Frontal cortex (tissue), 2 donors: ENCODE measurements around a stretch of chr13.

DNA sequence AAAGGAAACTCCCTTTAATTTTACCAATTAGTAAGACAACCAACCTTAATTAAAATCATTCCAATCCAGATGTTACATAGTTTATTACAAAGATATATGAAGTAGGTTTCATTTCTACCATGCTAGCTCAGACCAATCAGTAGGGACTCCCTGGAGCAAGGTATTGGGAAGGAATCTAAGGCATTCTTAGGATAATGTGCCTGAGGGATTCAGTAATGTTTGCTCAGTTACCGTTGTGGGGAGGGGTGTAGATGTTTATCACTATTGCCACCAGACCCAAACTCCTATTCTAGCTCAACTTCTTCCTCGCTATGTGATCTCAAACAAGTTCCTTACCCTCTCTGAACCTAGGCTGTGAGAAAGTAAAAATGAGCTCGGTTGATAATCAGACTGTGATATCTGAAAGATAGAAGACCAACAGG lies 8.9 kb downstream of the UBL3 start:
- RAMPAGE, long total RNA = no peak

GRCh38 chr13:29850782-29850971 lies 260 bp upstream of the UBL3 start:
- RAMPAGE, long total RNA = no peak

DNA sequence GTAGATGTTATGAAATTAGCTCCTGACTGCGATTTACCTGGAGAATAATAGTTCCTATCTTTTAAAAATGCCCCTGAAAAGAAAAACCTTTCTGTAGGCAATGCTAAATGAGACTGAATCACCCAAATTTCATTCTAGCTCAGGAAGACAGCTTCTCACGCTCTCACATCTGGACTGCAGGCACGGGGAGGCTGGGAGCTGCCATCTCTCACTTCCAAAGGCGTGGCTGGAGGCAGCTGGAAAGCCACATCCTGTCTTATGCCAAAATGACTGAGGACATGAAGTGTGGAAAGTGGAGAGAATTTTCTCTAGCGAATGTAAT lies 58.0 kb upstream of the UBL3 start:
- RAMPAGE, long total RNA = no peak

- RAMPAGE, long total RNA = no peak
These were observed 164.5 kb downstream of the KATNAL1 start for GRCh38 chr13:30142792-30143302.

GRCh38 chr13:30154256-30154417 lies 153.2 kb downstream of the KATNAL1 start:
- RAMPAGE, long total RNA = no peak

GRCh38 chr13:30313238-30313688 lies 5.9 kb upstream of the KATNAL1 start:
- RAMPAGE, long total RNA = no peak

GRCh38 chr13:30396380-30397176 lies 25.7 kb upstream of the UBE2L5 start:
- RAMPAGE, long total RNA = no peak

DNA sequence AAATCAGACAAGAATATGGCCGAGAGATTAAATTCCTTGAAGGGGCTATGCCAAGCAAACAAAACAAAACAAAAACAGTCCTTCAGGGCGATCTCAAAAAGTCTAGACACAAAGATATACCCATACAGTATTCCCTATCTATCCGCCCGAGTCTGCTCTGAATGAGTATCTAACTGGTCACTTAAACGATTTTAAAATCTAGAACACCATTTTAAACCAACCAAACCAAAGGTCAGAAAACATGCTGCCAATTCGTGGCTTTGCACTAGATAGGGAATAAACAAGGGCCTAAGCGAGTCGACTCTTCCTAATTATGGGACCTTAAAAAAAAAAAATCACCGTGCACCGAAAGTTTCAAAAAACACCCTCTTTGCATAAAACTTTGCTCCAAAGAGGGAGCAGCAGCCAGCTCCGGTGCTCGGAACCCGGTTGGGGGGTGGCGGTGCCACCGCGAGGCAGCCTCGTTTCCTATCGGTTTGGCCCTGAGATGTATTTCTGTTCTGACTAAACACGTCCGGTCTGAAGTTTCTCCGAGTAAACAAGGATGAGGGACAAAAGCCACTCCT lies 1.8 kb downstream of the HMGB1 start:
- RAMPAGE, long total RNA = no peak

- RAMPAGE, long total RNA = no peak
These were observed 2.0 kb upstream of the USPL1 start for GRCh38 chr13:30615429-30616396.

GRCh38 chr13:30616813-30617466 lies 780 bp upstream of the USPL1 start:
- RAMPAGE, long total RNA = no peak

GRCh38 chr13:30617467-30617638 lies 367 bp upstream of the USPL1 start:
- RAMPAGE, long total RNA = no peak

GRCh38 chr13:30859042-30859769 lies 46.9 kb upstream of the MEDAG start:
- RAMPAGE, long total RNA = no peak

DNA sequence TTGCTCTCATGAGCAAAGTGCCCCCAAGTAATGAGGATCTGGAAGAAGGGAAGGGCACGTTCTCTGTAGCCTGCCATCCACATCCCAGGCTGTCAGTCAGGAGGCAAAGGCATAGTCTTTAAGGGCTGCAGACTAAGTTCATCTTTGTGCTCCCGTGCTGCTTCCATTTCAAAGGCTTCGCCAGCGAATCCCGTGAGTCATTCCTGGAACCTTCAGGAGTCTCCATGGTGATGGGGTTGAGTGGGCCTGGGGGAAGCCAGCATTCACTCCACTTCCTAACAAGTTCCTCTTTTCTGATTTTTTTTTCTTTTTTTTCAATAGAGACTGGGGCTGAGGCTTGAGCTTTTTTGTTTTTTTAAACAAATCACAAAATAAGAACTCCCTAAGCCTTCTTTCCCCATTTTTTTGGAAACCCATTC lies 33.0 kb upstream of the MEDAG start:
- RAMPAGE, long total RNA = no peak

DNA sequence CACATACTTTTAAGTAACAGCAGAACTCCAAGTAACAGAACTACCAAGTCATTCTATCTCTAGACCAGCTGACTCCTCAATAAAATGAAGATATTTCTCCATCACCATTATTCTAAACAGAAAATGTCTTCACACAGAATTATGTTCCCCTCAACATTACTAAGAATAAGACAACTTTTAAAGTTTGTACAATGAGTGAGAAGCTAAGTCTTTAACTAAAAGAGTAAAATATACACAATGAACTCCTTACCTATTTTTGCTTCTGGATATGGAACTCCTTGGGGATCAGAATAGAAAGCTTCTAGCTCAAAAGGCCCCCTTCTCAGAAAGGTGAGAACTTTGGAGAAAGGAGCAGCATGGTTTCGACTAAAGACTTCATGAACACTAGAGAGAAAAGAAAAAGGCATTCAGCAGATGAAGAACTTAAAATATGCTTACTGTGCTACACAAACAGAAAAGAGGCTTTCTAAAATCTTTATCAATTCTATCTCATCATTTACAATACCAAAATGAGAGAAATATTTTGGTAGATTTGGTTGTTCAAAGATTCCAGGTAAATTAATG lies 13.9 kb downstream of the HSPH1 start:
- RAMPAGE, long total RNA = no peak

DNA sequence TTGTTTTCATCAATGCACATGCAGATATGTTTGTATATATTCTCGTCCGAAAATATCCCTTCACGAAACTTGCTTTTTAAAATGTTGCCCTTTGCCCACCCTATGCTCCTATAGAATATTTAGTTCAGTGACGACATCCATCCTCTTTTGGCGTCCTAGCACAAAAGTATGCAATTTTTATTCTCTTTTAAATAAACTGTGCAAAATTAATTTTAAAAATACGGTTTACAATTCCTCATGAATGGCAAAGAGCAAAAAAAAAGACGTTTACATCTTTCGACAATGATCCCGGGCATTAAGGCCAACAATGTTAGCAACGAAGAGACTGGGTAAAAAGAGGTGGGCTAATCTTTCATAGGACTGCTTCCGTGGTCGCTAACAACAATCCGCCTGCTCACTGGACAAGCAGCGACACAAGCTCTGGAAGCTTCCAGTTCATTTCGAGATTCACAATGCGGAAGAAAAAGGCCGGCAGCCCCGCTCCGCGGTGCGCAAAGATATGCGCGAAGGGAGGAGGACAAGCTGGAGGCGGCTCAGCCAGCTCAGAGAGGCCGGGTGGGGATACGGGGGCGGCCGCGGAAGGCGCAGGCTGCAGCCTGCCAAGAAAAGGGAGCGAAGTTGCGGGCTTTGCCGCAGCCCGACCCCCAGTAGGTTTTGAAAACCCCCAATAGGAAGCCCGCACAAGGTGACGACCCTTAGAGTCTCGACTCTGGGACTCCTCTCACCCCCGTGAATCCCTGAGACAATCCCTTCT lies 995 bp downstream of the HSPH1 start:
- RAMPAGE, long total RNA = no peak

DNA sequence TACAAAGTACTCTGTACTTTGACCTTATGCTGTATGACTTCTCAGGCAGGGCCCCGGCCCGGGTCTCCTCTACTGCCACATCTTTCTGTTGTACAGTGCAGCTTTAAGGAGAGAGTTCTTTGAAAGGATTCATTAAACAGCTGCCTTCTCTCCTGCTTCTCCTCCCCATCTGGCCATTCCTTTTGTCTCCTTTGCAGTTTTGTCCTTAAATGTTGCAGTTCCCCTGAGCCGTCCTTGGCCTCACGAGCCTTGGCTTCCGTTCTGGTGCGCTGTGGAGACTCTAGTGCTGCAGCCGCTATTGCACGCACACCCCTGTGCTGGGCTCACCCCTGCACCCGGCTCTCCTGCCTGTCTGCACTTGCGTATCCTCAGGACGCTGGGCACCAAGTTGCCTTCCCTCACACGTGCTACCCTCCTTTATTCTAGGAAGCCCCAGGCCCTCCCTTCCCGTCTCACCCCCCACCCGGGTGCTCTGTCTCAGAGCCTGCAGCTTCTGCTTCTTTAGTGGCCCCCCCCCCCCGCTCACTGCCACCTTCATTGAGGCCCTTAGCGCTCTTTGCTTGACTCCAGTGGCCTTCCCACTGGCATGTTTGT lies 8.4 kb downstream of the B3GLCT start:
- RAMPAGE, long total RNA = no peak

DNA sequence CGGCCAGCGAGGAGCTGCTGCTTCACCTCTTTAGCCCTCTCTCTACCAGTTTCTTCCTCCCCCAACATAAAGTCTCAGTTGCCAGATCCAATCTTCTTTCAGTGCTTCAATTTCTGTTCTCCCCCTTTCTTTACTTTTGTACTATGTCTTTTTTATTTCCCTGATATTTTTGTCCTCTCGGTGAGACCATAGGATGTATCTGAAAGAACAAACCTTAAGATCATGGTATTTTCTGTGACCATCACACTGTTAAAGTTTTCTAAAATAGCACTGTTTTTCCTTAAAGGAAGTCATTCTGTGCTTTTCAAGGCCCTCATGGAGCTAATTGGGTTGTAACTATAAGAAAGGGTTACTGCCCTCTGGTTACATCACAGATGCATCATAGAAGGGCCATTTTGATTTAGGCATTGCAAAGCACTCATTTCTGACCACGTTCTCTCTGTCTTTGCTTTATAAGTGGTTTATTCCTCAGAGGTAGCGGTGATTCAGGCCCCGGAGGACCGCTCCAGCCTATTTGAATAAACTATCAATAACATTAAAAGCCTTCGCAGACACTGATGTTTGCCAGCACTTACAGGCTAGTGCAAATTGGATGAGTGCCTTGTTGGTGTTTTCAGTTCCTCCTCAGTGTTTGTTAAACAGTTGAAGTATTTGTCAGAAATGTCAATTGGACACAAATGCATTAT lies 120.0 kb downstream of the RXFP2 start:
- RAMPAGE, long total RNA = no peak

DNA sequence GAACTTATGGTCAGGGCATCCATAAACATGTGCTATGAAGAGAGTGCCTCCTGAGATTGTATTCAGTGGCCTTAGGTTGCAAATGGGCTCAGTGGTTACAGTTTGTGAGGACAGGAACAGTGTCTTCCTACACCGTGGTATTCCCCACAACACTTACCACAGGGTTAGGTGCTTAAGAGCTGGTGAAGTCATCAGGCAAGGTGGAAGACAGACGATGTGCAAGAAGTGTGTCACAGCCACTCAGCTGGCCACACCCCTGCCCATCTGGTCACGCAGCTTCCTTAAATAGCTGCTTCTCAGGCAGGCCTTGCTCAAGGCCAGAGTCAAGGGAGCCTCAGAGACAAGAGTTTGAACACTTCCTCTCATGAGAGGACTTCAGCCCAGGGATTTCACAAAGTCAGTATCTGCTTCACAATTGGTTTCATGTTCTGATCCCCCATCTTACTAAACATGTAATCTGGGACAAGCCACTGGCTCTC lies 80.4 kb upstream of the FRY start:
- RAMPAGE, long total RNA = no peak

DNA sequence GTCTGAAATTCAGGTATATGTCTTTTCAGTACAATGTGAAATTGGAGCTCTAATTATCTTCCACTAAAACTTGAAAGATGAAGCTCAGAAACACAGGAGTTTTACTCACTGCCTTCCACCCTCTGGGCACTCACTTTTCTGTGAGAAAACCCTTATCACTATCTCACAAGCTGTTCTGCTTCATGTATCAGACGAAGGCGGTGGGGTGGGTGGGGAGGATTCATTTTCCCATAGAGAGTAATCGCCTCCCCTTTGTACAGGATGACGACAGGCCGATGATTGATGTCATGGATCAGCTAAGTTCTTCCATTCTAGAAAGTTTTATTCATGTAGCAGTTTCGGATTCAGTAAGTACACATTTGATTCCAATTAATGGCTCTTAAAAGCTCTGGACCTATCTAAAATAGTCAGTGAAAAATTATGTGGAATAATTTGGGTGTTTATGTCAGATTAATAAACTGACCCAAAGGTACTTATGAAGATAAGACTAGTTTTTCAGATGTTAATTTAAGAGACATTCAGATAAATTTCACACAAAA lies 139.8 kb downstream of the ZAR1L start:
- RAMPAGE, long total RNA = no peak

- RAMPAGE, long total RNA = no peak
These were observed 1.0 kb upstream of the N4BP2L1 start for GRCh38 chr13:32428739-32429570.